ENCODE measurements around the gene YY1.

GRCh38 chr14:100105929-100106202 lies 40.6 kb downstream of the EVL start:
- PRO-cap, result no peak

- PRO-cap, result no peak
Observed at GRCh38 chr14:100106203-100106587, 41.0 kb downstream of the EVL start.

GRCh38 chr14:100147857-100148389 lies 11.5 kb downstream of the DEGS2 start:
- PRO-cap, result no peak

GRCh38 chr14:100159956-100160490 lies 578 bp upstream of the DEGS2 start:
- PRO-cap, result no peak

- PRO-cap, result no peak
Observed at GRCh38 chr14:100204421-100205050, 34.4 kb upstream of the YY1 start.

DNA sequence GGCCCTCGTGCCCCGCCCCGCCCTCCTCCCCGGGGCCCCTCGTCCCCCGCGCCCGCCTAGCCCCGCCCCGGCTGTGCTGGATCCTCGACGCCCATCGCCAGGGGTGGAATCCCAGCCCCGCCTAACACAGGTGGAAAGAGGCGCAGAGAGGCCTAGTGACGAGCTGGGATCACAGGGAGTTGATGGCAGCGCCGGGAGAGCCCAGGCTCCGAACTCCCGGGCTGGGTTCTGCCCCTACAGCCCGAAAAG lies 24.4 kb upstream of the YY1 start:
- PRO-cap, result bidirectional peak, plus-strand start at position 166 of the sequence, minus-strand start outside the sequence

- PRO-cap, result bidirectional peak, plus-strand start at chr14:100238812, minus-strand start at chr14:100238516; bidirectional peak, plus-strand start at chr14:100238890, minus-strand start at chr14:100239071
Observed at GRCh38 chr14:100238491-100239388, at the start of gene YY1. YY1 (plus strand) TSS chr14:100239144.

DNA sequence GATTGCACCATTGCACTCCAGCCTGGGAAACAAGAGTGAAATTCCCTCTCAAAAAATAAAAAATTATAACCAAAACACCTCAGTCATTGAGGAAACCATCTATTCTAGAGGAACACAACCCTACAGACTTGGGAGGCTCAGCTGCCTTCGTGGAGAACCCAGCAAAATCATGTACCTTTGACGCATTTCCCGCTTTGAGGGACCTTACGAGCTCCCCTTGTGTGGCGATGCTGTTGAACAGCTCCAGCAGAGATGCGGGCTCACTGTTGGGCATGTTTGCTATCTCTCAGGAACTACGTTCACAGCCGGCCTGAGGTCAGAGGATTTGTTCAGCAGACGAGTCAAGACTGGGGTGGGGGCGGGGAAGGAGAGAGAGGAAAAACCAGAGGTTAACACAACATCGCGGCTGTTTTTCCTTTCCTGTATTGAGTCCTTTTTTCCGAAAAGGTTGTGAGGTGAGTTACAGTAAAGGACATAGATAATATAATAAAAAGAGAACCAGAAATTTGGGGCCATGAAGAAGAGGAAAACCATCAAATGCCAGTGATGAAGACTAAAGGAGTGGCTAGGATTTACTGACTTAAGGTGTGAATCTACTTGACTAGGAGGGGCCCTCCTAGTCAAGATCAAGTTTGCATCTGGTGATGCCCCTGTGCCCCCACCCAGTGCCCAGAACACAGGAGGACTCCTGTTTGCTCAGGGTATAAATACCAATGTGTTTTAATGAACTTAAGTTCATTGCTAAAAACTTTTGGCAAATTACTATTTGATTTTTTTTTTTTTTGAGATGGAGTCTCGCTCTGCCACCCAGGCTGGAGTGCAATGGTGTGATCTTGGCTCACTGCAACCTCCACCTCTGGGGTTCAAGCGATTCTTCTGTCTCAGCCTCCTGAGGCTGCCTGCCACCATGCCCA lies 6.0 kb downstream of the WARS1 start:
- PRO-cap, result no peak

DNA sequence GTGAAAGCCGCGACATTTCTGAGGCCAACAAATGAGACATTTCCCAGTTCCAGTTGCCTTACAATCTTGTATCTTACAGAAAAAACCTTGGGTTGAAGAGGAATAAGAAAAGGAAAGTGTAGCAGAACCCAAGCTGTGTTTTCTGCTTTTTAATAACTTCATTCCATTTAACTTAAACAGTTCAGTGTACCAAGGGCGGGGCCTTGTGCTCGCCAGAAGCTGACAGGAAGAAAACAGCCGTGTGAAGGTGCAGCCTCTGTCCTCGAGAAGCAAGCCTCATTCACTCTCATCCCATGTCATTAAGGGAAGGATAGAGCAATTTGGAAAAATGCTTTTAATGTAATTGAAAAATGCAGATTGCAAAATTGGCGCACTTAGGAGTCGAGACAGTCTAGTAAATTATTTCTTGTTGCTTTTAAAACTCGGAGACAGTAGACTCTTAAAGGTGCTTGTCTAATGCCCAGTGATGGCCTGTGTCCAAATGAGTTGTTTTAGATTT lies 12.4 kb downstream of the WDR25 start:
- PRO-cap, result no peak

DNA sequence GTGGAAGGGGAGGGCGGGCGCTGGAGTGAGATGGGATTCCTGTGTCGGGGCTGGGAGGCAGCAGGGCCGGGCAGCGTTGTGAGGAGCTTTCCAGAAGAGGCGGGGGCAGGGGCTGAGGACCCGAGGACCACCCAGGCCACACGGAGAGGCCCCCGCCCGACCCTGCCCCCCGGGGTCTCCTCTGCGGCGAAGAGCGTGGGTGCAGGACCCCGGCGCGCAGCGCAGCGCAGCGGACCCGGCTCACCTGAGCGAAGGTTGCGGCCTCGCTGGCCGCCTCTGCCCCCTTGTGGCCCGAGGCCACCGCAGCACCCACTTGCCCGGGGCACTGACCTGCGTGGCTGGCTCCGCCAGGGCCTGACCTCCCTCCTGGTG lies 67.5 kb upstream of the BEGAIN start:
- PRO-cap, result no peak

DNA sequence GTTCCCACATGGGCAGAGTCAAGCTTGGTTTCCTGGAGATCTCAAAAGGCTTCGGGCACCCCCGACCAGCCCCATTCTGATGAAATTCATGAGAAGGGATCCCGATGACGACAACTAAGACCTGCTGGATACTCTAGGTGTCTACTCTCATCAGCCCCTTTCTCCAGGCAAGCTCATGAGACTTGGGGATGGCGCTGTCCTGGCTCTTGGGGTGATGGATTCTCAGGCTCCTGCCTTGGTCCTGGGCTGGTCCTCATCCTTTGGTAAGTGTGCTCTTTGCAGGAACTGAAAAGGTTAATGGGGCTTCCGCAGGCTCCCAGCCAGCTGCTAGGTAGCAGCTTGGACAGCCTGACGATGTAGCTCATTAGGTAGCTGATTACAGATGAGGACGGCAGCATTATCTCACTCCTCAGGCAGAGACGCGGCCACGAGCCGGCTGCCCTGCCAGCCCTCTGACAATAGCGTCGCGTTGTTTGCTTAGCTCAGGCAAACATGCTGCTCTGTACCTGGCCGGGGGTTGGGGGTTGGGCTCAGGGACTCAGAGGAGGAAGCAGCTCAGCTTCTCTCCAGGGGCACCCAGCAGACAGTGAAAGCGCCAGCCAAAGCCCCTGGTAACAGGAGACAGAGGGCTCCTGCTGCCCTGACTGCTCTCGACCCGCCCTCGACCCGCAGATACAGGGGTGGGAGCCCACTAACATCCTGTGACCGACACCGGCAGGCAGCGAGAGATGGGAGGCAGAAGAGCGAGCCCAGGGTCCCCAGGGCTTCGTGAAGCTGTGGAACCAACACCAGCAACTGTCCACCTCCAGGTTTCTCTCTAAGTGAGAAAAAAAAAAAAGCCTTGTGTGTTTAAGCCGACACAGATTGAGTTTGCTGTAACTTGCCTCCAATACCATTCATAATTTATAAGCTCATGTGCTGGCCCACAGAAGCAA lies 53.6 kb upstream of the DLK1 start:
- PRO-cap, result no peak

DNA sequence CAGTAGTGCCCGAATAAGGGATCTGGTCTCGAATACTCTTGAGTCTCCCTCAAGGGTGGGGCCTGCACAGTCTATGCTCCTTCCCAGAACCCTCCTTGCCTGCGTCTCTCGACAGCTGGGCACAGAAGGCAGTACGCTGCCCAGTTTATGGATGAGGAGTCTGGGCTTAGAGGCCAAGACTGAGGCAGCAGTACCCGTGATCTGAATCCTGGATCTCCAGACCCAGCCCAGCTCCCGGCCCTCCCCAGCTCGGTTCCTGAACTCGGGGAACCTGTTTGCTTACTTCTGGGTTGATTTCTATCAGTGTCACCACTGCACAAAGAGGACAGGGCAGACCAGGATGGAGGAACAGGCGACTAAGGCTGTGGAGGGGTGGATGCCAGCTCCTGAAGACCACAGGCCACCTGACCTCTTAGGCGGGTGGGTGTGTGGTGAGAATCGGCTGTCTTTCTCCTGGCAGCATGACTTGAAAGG lies 22.9 kb upstream of the DLK1 start:
- PRO-cap, result no peak

- PRO-cap, result no peak
Observed at GRCh38 chr14:100714264-100715141, 12.2 kb upstream of the DLK1 start.

DNA sequence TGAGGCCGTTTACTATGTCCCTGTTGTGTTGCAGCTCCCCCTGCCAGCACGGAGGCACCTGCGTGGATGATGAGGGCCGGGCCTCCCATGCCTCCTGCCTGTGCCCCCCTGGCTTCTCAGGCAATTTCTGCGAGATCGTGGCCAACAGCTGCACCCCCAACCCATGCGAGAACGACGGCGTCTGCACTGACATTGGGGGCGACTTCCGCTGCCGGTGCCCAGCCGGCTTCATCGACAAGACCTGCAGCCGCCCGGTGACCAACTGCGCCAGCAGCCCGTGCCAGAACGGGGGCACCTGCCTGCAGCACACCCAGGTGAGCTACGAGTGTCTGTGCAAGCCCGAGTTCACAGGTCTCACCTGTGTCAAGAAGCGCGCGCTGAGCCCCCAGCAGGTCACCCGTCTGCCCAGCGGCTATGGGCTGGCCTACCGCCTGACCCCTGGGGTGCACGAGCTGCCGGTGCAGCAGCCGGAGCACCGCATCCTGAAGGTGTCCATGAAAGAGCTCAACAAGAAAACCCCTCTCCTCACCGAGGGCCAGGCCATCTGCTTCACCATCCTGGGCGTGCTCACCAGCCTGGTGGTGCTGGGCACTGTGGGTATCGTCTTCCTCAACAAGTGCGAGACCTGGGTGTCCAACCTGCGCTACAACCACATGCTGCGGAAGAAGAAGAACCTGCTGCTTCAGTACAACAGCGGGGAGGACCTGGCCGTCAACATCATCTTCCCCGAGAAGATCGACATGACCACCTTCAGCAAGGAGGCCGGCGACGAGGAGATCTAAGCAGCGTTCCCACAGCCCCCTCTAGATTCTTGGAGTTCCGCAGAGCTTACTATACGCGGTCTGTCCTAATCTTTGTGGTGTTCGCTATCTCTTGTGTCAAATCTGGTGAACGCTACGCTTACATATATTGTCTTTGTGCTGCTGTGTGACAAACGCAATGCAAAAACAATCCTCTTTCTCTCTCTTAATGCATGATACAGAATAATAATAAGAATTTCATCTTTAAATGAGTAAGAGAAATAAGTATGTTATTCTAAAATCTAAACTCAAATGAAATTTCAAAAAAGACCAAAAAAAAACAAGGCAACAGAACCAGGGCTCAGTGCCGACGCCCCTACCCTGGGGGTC lies 7.8 kb downstream of the DLK1 start:
- PRO-cap, result no peak

DNA sequence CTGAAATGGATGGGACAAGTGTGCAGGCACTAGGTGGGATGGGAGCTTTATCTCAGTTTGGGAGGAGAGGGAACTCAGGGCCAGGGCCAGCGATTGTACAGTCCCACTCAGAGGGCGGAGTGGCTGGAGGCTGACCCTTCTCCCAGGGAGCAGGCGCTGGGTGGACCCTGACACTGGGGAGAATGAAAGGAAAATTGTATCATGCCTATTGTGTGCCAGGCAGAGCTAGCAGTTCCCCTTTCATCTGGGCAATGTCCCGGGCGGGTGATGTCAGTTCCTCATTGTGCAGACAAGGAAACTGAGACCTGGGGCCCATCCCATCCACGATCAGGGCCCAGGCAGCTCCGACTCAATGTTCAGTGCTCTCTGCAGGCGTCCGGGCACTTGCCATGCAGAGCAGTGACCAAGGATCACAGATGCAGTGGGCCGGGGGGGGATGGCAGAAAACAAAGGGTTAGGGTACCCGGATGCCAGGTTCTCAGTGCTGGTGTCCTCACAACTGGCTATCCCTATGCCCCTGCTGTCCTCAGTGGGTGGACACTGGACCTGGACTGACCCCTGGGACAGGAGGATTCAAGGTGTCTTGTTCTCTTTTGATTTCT lies 102.0 kb upstream of the RTL1 start:
- PRO-cap, result no peak

DNA sequence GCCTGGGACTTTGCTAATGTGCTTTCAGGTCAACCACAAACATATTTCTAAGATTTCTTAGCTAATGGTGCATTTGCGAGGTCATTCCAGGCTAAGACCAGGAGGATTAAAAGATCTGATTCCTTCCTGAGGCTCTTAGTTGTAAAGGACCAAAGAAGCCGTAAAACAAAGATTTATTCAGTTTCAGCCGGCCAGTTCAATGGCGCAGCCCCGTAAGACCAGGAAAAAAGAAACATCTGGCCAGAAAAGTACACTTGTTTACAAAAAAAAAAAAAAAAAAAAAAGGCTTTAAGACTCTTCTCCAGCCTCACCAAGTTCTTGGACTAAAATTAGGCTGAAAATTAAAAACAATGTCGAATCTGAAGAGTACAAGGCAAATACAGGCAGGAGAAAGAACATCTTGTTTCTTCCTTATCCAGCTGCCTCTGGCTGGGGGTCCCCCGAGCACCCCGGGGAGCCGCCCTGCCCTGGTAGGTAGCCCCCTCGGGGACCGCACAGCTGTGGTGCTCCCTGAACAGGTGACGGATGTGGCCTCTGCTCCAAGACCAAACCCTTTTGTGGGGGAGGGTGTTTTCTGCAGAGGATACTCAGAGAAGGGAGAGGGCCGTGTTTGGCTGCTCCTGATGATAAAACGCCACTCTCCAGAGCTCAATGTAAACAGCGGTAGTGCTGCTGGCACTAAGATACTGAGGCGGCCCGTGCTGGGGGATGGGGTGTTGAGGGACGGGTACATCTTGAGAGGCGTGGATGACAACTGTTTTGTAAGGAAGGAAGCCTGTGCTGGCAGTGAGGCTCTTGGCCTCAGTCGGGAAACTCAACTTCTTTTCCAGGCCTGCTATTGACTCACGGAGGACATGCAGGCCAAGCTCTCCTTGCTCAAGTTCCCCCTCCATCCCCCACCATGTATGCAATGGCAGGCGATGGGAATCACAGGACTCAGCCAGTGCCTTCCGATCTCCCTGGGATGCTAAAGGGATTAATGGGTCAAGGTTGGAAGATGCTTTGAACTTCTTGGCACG lies 401.2 kb upstream of the PPP2R5C start:
- PRO-cap, result no peak

DNA sequence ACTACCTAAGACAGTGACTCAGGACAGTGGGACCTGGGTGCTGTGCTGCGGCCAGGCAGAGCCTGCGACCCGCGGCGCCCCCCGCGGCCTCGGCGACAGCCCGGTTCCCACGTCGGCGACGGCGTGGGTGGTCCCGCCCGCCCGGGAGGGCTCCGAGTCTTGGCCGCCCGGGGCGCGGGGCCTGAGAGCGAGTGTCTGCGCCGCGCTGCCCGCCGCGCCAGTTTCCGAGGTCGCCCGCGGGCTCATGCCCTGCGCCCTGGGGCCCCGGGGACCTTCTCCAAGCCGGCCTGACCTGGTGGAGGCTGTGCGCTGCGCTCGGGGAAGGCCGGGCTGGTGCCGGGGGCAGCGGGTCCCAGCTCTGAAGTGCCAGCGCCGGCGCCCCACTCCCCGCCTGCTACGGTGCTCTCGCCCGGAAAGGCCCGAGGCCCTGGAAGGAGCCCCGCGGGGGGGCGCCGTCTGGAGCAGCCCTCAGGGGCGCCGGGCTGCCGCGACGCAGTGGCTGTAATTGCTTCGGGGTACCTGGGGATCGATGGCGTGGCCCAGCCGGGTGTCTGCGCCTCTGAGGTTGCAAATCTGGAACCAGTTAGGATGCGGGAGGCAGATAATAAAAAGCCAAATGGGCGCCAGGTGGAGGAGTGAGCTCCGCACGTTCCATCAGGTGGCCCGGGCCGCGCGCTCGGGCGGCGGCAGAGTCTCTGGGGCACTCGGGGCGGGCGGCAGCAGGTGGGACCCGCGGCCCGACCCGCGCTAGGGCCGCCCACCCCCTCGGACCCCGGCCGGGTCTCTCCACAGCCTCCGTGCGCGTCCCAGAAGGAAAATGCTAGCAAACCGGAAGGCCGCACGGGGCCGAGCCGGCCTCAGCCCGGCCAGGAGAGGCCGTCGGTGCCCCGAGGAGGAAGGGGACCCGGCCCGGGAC lies 302.6 kb upstream of the PPP2R5C start:
- PRO-cap, result no peak

GRCh38 chr14:101512024-101512539 lies 249.4 kb upstream of the PPP2R5C start:
- PRO-cap, result no peak

DNA sequence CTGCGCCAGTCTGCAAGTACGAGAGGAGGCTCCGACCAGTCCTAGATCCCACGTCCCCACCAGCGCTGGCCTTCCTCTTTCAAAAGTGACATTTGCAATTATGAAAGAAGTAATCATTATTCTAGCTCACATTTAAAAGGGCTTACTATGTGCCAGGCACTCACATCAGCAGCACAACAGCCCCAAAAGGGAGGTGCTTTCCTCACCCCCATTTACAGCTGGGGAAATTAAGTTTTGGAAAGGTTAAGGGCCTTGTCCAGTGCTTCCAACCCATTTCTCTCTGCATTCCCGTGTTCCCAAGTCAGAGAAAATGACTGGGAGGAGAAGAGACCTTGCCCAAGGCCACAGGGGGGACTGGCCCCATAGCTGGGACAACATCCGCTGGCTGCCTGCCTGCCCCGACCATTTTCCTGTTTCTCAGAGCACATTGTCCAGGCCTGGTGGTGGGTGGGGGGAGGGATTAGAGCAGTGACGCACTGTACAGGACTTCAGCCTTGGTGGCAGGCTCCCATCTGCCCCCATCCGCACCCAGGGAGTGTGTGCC lies 172.7 kb upstream of the PPP2R5C start:
- PRO-cap, result no peak

GRCh38 chr14:101709788-101710576 lies 51.5 kb upstream of the PPP2R5C start:
- PRO-cap, result no peak

Data from tibial artery (tissue), 1 donor.